AG04450 (cell line): ENCODE results near the gene SLC7A6.

DNA sequence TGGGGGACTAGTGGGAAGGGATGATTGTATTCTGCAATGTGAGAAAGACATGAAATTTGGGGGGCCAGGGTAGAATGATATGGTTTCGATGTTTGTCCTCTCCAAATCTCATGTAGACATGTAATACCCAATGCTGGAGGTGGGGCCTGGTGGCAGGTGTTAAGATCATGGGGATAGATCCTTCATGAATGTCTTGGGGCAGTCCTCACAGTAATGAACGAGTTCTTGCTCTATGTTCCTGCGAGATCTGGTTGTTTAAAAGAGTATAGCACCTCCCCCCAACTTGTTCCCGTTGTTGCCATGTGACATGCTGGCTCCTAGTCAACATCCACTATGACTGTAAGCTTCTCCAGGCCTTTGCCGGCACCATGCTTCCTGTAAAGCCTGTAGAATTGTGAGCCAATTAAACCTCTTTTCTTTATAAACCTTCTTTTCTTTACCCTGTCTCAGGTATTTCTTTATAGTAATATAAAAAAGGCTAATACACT lies 33.3 kb downstream of the RANBP10 start:
- CAGE, long polyA plus RNA = no peak
- RRBS = no CpG with 5 or more reads among the region's 5 CpGs

GRCh38 chr16:67873485-67873881 lies 631 bp downstream of the EDC4 start:
- CAGE, long polyA plus RNA = no peak
- RRBS = no CpG with 5 or more reads among the region's 14 CpGs

GRCh38 chr16:67873884-67874420 lies 1.1 kb downstream of the EDC4 start:
- CAGE, long polyA plus RNA = no peak
- RRBS = no CpG with 5 or more reads among the region's 6 CpGs

DNA sequence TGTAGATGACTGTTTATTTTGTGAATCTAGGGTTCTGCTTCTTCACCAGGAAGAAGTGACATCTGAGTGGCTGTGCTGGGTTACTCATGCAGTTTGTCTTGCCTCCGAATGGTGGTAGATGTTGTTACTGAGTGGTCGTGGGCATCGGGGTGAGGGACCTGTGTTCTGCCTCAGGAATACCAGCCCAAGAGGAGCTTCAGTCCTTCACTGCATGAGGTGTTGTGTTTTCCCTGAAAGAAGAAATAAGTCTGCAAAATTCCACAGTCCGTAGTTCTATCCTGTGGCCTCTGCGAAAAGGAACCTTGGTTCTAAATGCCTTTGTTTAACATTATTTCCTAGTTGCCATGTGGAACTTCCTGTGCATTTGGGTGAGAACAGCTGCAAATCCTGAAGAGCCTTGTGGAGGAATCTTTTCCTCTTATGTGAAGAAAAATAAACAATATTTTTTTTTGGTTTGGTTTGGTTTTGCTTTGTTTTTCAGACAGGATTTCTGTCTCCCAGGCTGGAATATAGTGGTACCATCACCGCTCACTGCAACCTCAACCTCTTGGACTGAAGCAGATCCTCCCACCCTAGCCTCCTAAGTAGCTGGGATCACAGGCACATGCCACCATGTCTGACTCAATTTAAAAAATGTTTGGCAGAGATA lies 9.8 kb downstream of the PSKH1 start:
- CAGE, long polyA plus RNA = no peak
- RRBS = no CpG with 5 or more reads among the region's 6 CpGs

DNA sequence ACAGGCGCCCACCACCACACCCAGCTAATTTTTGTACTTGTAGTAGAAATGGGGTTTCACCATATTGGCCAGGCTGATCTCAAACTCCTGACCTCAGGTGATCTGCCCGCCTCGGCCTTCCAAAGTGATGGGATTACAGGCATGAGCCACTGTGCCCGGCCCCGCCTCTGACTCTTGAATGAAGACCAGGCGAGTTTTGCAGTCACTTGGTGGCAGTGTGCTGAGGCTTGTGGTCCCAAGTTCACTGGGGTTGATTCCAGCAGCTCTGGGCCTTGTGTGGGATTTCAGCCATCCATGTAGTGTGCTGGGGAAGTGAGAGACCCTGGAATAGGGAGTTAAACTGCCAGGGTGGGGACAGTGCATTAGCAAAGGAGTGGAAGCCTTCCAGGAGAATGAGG lies 14.3 kb downstream of the PSKH1 start:
- CAGE, long polyA plus RNA = no peak
- RRBS = no CpG with 5 or more reads among the region's 6 CpGs

DNA sequence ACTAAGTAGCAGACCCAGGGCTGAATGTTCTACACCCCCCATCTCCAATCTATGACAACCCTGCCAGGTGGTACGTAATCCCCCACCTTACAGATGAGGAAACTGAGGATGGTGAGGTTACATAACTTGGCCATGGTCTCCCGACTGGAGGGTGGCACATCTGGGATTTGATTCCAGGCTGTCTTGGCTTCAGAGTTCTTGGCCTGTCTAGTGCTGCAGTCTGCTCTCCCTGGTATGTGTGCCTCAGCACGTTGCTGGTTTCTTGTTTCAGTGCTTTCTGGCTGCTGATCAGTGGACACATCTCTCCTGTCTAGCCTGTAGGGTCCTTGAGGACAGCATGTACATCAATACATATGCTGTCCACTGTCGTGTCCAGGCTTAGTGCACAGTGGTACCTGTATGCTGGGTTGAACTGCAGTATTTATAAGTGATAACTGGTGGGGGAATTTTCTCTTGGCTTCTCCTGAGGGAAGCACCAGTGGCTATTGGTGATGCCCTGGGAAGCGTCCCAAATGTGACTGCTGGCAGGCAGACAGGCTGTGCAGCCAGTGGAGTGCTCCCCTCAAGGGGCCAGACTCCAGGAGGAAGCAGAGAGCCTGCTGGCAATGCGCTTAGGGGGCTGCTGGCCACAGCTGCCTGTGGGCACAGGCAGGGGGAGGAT lies 14.4 kb downstream of the CTRL start:
- CAGE, long polyA plus RNA = no peak
- RRBS = no CpG with 5 or more reads among the region's 6 CpGs

- CAGE, long polyA plus RNA = no peak
- RRBS = no CpG with 5 or more reads among the region's 5 CpGs
These were observed 13.7 kb downstream of the CTRL start for GRCh38 chr16:67917764-67918657.

DNA sequence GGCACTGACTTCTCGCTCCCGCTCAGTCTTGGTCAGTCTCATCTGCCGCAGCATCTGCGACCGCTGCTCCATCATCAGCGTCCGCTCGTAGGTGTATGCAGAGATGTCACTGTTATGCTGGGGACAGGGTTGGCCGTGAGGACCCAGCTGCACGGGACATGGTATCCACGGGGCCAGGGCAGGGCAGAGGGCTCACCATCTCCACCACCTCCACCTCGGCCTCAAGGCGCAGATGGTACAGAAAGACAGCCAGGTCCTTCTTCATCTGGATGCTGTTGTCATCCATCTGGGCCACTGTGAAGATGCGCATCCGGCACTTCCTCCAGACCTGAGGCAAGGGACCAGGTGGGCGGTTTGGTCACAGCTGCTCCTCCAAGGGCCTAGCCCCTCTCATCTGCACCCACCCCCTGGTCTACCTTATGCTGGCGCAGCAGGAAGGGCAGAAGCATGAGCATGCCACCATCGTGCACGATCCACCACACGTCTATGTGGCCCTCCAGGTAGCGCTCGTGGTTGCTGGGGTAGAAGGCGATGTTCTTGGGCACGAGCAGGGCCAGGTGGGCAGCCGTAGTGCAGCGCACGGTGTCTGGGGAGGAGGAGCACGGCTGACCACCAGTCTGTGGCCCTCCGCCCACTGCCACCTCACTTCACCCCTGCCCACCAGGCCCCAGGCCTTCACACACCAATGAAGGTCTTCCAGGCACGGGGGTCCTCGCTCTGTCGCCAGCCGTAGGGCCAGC lies 2.0 kb upstream of the LCAT start:
- CAGE, long polyA plus RNA = no peak
- RRBS = no CpG with 5 or more reads among the region's 33 CpGs

GRCh38 chr16:67963556-67964817 lies 4.5 kb downstream of the SLC12A4 start:
- CAGE, long polyA plus RNA = no peak
- RRBS = 24% methylated on average over 7 of the region's 40 CpGs

DNA sequence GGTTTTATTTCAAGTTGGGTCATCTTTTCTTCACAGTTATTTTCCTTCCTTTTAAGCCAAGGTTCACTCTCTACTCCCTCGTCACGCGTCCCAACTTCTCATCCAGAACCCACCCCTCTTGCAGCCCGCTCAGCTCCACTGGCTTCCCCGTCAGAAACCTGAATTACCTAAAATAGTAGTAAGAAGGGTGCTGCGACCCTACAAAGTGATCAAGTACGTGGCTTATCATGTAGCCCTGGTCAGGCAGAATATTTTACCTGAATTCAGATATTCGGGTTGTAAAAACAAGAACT lies 654 bp downstream of the DUS2 start:
- CAGE, long polyA plus RNA = no peak
- RRBS = no CpG with 5 or more reads among the region's 8 CpGs

DNA sequence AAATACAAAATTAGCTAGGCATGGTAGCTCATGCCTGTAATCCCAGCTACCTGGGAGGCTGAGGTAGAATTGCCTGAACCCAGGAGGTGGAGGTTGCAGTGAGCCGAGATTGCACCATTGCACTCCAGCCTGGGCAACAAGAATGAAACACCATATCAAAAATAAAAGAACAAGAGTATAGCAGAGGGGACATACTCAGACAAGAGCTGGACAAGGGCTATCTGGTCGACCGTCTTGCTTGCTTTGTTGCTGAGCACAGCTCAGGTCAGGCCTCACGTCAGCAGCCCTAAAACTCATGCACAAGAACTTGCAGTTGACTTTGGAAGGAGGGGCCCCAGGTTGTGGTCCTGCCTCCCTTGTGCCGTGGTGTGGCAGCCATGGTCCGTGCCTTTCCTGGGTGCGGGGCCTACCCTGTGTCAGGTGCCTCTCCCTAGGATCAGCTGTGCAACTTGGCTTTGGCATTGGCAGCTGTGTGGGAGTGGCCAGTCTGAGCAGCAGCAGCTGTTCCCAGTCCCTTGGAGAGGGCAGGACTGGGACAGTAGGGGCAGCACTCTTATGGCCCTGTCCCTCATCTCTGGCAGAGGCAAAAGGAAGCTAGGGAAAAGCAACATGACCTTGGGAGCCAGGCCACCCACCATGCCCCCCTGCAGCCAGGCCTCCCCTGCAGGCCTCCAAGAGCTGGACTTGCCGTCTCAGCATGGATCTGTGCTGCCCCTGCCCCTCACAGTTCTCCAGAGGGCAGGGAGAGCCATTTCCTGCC lies 15.8 kb upstream of the NFATC3 start:
- CAGE, long polyA plus RNA = no peak
- RRBS = no CpG with 5 or more reads among the region's 8 CpGs

- CAGE, long polyA plus RNA = no peak
- RRBS = no CpG with 5 or more reads among the region's 5 CpGs
These were observed 15.0 kb upstream of the NFATC3 start for GRCh38 chr16:68069992-68070758.

- CAGE, long polyA plus RNA = start-site peak on the plus strand at chr16:68264518-68264558, 46 and 72 reads in 2 replicates
- RRBS = 2% methylated on average over 43 of the region's 102 CpGs
These were observed at the start of gene SLC7A6 for GRCh38 chr16:68264380-68265212. SLC7A6 (plus strand) TSS chr16:68264526.

GRCh38 chr16:68328049-68328935 lies 17.5 kb downstream of the PRMT7 start:
- CAGE, long polyA plus RNA = no peak
- RRBS = no CpG with 5 or more reads among the region's 14 CpGs

DNA sequence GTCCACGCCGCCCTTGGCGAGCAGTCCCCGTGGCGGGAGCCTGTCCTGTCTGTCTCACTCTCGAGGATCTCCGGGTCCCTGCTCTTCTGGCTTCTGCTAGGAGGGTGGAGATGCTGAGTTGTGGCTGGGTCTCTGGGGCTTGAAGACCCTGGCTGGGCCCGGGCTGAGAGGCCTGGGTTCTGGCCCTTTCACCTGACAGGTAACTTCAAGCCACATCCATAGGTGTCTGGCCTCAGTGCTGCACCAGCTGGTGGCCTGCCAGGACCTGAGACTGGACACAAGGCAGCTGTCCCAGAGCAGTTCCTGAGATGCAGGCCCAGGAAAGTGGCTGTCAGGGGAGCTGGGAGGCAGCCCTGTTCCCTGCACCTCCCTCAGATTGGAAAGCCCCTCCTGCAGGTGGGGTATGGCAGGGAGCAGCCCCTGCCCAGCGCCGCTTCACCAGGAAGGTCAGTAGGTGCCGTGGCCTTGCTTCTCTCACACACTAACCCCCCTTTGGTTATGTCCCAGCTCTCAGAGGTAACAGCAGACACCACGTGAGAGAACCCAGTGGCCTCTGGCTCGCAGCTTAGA lies 46.8 kb downstream of the PRMT7 start:
- CAGE, long polyA plus RNA = no peak
- RRBS = 86% methylated on average over 6 of the region's 13 CpGs

DNA sequence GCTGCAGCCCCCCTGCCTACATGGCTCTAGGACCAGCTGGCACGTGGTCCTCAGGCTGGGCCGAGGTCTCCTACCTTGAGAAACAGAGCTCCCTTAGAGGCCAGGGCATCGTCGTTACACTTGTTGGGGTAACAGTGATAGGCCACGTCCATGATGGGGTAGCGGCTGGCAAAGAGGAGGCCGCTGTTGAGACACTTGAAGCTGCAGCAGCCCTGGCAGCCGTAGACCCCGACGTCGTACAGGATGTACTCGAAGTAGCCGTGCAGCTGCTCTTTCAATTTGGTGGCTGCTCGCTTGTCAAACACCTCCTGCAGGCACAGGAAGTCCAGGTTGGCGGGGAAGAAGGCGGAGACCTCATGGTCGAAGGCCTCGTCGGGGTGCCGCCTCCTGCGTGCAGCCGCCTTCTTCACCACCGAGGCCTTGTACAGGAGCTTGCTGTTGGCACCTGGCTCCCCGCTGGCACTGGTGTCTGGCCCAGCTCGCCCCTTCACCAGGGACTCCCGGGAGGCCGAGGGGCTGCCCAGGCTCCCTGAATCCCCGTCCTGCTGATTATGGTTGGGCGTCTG lies 60.0 kb downstream of the PRMT7 start:
- CAGE, long polyA plus RNA = no peak
- RRBS = no CpG with 5 or more reads among the region's 29 CpGs

DNA sequence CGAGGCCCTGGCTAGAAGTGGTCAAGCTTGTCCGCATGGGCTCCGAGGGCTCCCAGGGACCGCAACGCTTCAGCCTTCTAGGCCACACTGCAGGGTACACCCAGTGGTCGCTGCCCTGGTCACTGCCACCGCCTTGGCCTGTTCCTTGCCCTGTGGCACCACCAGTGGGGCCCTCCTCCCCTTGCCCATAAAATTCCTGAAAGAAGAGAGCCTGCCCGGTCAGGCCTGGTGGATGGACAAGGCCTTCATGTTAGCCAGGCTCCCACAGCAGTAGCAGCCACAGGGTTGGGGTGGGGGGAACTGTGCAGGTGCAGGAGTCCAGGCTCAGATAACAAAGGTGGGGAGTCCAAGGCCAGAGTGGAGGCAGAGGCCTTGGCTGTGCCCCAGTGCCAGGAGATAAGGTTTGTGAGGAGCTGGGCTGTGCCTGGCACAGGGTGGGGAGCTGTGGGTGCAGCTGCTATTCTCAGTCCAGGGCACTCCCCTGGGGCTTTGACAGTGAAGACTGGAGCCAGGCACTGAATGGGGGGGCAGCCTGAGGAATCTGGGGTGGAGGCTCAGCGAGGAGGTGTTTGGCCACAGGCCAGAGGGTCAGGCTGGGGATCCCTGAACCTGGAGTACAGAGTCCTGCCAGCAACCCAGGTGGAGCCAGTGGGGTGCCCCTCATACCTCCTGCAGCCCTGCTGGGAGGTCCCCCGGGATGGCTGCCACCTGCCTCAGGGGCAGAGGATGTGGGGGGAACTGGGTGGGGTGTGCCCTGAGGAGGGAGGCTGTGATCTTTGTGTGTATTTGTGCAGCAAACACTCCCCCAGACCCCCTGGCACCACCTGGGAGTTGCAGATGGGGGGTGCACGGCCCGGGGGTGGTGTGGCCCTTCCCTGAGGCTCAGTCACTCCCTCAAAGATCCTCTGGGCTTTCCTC lies 44.2 kb upstream of the SMPD3 start:
- CAGE, long polyA plus RNA = no peak
- RRBS = no CpG with 5 or more reads among the region's 12 CpGs

DNA sequence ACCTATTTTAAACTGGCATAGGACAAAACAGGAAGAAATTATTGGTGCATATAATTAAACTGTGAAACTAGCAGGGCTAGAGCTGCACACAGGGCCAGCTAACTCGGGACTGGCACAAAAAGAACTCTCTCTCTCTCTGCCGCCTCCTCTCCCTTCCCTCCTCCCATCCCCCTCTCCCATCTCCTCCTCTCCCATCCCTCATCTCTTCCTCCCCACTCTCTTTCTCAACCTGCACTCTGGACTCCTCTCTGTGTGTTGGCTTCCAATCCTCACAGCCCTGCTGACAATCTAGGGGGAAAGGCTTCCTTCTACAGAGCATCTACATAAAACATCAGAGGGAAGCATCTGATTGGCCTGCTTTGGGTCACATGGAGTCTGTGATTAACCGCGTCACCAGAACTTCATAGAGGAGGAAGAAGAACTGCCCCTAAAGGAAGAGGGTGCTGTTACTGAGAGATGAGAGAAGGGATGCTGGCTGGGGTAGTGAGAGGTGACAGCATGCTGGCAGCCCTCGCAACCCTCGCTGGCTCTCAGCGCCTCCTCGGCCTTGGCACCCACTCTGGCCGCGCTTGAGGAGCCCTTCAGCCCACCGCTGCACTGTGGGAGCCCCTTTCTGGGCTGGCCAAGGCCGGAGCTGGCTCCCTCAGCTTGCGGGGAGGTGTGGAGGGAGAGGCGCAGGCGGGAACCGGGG lies 12.9 kb upstream of the ZFP90 start:
- CAGE, long polyA plus RNA = no peak
- RRBS = no CpG with 5 or more reads among the region's 16 CpGs

DNA sequence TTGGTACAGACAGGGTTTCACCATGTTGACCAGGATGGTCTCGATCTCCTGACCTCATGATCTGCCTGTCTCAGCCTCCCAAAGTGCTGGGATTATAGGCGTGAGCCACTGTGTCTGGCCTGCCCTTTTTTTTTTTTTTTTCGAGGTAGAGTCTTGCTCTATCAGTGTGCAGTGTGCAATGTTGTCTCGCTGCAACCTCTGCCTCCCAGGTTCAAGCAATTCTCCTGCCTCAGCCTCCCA lies 4.6 kb downstream of the ZFP90 start:
- CAGE, long polyA plus RNA = no peak
- RRBS = no CpG with 5 or more reads among the region's 4 CpGs

DNA sequence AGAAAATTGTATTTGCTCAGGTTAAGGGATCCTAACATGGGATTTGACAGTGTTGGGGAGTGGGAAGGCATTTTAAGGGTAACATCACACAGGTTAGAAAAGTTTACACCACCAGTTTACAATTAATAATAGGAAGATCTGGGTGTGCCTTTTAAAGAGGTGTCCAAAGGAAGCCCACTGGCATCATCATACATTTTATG lies 34.3 kb downstream of the ZFP90 start:
- CAGE, long polyA plus RNA = no peak